Kidney (tissue), 2 donors: ENCODE measurements around a stretch of chr5.

DNA sequence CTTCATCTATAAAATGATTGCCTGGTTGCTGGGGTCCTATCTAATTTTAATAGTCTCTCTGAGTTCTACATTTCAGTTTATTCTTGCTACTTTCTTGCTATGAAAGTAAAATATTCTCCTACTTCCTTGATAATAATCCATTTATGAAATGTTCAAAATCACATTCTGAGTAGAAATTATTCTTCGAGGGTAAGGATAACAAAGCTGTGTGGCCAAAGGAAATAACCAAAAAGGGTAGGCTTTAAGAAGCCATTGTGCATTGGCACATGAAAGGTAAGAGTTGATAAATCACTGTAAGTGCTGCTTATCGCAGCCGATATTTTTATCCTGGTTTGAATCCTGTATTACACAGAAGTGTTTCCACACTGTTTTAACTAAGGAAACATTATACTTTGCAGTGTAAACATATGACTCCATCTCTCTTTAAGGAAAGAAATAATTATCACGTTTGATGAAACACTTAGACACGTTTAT, 85.9 kb upstream of the TNFAIP8 start:
- PRO-cap = no peak
- RRBS = no CpG with 5 or more reads among the region's 5 CpGs

DNA sequence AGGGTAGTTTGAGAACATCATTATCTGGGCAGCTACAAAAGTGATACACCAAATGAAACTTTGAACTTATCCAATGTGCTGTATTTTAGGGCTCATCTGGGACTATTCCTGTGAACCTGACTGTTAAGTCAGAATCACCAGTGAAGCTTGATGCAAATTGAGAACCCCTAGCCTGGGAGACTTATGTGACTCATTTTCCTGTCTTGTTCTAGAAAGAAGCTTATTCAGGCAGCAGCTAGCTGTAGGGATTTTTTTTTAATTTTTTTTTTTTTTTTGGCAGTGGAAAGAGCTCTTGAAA, 81.1 kb upstream of the TNFAIP8 start:
- PRO-cap = no peak

- PRO-cap = no peak
- RRBS = no CpG with 5 or more reads among the region's 3 CpGs
Measured at GRCh38 chr5:119290117-119290582, 65.7 kb upstream of the TNFAIP8 start.

GRCh38 chr5:119337607-119338014, 18.2 kb upstream of the TNFAIP8 start:
- PRO-cap = no peak
- RRBS = no CpG with 5 or more reads among the region's 6 CpGs

DNA sequence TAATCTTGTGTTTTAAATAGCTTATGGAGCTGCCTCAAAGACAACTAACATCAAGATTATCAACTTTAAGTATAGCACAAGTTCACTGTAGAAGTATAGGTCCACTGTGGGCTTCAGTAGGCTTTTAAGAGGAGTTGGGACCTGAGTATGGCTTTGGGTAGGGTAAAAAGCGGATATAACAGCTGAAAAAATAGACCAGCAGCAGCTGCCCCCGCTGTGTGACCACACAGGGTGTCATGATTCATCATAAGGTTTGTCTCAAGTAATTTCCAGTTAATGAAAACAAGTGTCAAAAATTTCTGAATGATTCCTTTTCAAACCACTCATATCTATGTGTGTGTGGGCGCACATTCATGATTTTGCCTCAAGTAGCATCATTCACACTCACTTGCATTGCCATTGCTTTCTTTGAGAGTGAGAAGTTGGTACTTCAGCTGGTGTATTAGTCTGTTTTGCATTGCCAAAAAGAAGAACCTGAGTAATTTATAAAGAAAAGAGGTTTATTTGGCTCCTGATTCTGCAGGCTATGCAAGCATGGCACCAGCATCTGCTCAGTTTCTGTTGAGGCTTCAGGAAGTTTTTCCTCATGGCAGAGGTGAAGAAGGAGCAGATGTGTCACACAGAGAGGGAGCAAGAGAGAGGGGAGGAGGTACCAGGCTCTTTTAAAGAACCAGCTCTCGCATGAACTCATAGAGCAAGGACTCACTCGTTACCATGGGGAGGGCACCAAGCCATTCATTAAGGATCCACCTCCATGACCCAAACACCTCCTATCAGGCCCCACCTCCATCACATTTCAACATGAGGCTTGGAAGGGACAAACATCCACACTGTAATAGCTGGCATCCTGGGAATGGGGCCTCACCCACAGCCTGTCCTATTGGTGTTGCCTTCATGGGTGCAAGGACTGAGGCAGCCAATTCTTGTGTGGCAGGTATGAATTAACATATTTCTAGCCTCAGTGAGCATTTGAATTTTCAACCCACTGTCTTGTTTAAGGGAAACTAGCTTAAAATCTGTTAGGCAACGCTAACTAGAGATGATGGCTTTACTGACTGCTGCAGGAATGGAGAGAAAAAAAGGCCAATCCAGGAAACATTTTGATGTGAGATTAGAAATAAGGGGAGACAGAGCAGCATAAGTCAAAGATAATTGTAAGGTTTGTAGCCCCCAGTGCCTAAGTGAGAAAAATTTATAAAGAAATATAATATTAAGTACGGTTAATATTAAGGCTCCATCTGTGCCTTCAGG, 11.8 kb upstream of the TNFAIP8 start:
- PRO-cap = no peak
- RRBS = no CpG with 5 or more reads among the region's 7 CpGs

DNA sequence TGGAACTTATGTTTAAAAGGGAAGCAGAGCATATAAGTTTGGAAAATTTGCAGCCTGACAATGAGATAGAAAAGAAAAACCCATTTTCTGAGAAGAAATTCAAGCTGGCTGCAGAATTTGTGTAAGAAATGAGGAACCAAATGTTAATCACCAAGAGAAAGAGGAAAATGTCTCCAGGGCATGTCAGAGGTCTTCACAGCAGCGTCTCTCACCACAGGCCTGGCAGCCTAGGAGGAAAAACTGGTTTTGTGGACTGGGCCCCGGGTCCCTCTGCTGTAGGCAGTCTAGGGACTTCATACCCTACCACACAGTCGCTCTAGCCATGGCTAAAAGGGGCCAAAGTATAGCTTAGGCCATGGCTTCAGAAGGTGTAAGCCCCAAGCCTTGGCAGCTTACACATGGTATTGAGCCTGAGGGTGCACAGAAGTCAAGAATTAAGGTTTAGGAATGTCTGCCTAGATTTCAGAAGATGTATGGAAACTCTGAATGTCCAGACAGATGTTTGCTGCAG, 32.1 kb upstream of the HSD17B4 start:
- PRO-cap = no peak
- RRBS = no CpG with 5 or more reads among the region's 3 CpGs

- PRO-cap = no peak
- RRBS = no CpG with 5 or more reads among the region's 4 CpGs
Measured at GRCh38 chr5:121312034-121312365, 539.7 kb upstream of the FTMT start.

DNA sequence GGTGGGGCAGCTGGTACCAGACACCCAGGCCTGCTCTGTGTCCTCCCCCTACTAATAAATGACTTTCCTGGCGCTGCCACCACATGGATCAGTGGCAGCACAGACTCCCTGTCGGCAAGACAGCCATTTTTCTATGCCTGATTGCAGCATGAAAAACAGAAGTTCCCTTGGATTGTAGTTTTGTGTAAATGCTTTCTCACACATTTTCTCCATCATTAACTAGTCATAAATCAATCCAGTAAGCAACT, 181.5 kb downstream of the SNCAIP start:
- PRO-cap = no peak
- RRBS = no CpG with 5 or more reads among the region's 2 CpGs

GRCh38 chr5:122774482-122774950, 364 bp upstream of the SNX2 start:
- PRO-cap = bidirectional peak, plus-strand start at chr5:122775084, minus-strand start at chr5:122774892
- RRBS = no CpG with 5 or more reads among the region's 18 CpGs

DNA sequence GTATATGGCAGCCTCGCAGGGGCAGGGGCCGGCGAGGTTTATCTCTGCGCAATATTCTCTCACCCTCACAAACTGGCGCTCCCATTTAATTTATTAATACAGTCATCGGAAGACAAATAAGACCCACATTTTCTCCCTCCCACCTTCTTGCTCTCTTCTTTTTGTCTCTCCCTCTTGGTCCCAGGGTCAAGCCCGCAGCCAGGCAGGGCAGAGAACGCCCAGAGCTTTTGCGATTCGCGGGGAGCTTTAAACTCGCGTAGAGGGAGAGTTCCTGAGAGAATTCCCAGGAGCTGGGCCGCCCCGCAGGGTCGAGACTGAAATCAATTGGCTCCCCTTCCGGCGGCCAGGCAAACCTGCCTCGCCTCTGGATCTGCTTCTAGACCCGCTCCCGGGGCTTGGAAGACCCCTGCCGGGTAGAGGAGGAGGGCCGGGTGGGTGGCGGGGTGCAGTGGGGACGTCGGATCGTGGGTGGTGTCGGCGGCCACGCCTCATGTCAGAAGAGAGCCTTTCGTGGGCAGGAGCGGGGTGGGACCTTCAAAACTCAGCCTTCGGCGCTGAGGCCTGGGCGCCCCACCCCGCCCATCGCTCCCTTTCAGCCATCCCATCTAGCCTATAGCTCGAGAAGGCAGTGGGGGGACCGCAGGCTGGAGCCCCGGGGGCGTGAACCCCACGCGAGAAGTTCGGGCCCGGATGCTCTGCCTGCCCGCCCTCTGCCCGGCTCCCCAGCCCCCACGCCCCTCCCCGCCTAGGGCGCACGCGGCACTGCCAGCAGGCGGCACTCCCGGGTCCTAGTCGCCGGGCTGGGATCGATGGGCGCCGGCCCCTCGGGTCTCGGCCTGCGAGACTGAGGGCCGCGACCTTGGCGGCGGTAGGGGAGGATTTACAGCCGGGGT, 6.0 kb downstream of the PRDM6 start:
- PRO-cap = no peak
- RRBS = 17% methylated on average over 21 of the region's 67 CpGs

GRCh38 chr5:123401968-123402263, 21.3 kb downstream of the CEP120 start:
- PRO-cap = no peak
- RRBS = no CpG with 5 or more reads among the region's 9 CpGs

DNA sequence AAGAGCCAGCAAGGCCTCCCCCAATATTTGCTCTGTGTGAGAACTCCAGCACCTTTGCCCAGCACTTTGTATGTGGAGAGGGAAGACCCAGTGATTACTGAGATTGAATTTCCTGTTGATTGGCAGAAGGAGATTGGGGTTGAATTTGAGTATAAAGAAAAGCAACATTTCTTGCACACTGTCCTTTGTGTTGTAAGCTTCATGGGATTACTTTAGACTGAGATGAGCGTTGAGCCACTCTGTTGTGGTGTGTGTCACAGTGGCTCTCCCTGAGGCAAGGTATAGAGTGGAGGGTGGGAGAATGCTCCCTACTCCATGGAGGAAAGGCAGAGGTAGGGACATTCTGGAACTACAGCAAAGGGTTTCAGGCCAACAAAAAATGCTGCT, 5.9 kb upstream of the CEP120 start:
- PRO-cap = no peak
- RRBS = no CpG with 5 or more reads among the region's 1 CpG

DNA sequence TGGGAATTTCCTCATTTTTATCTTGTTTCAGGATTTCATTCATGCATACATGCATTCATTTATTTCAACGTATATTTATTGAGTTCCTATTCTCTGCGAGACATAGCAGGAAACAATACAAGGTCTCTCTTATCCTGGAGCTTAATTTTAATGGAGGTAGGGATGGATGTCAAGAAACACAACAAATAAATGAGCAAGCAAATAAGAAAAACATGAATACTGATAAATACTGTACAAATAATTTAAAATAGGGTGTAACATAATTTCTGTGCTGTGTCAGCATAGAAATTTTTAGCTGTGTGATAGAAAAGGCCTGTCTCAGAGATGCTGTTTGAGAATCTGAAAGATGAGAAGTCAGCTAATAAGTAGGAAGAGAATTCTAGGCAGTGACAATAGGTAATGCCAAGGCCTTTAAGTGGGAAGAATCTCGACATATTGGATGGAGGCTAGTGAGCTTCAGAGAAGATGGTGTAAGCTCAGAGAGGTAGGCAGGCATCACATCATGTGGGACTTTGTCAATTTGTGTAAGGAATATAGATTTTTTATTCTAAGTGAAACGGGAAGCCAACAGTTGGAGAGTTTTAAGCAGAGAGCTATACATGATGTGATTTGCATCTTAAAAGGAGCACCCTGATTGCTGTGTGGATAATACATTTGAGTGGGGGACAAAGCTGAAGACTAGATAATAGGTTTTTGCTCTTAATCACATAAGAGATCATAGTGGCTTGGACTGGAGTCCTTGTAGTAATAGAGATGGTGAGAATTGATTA, 91.6 kb downstream of the CSNK1G3 start:
- PRO-cap = no peak
- RRBS = no CpG with 5 or more reads among the region's 4 CpGs

DNA sequence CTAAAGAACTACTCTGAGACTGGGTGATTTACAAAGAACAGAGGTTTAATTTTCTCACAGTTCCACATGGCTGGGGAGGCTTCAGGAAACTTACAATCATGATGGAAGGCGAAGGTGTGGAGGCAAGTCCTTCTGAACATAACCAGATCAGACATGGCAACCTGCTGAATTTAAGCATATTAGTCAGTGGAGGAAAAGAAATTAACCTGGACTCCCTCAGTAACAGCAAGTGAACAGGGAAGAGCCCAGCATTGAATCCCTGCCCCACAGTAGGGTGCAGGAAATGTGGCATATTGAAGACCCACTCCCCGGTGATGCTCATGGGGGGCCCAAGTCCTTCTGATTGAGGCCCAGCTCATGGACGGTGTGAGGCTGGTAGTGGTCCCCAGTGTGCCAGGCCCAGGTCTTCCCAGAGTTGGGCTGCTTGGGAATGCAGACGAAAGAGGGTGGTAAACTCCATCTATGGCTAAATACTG, 142.8 kb downstream of the CSNK1G3 start:
- PRO-cap = no peak
- RRBS = no CpG with 5 or more reads among the region's 4 CpGs

DNA sequence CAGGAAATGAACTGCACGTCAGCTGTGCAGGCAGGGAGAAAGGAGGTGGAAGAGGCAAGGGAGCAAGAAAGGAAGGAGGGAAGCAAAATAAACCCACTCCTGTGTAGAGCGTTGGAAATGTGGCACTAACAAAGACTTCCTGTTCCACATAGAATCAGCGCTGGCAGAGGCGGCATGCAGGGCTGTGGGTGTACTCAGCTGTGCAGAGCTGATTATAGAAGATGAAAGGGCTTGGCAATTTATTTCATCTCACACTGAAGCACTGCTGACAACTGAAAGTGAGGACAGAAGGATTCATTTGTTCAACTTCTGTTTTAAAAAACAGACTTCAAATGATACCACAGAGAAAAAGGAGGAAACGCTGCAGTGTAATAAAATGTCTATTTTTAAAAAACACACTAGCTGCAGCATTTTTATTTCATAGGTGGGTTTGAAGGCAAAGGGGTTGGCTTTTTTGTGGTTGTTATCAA, 583.6 kb downstream of the ZNF608 start:
- PRO-cap = no peak
- RRBS = no CpG with 5 or more reads among the region's 5 CpGs

- PRO-cap = no peak
- RRBS = no CpG with 5 or more reads among the region's 1 CpG
Measured at GRCh38 chr5:124209758-124210071, 536.7 kb downstream of the ZNF608 start.

GRCh38 chr5:124402059-124402695, 344.3 kb downstream of the ZNF608 start:
- PRO-cap = no peak
- RRBS = no CpG with 5 or more reads among the region's 6 CpGs

- PRO-cap = no peak
- RRBS = no CpG with 5 or more reads among the region's 5 CpGs
Measured at GRCh38 chr5:124743531-124743933, 2.9 kb downstream of the ZNF608 start.

DNA sequence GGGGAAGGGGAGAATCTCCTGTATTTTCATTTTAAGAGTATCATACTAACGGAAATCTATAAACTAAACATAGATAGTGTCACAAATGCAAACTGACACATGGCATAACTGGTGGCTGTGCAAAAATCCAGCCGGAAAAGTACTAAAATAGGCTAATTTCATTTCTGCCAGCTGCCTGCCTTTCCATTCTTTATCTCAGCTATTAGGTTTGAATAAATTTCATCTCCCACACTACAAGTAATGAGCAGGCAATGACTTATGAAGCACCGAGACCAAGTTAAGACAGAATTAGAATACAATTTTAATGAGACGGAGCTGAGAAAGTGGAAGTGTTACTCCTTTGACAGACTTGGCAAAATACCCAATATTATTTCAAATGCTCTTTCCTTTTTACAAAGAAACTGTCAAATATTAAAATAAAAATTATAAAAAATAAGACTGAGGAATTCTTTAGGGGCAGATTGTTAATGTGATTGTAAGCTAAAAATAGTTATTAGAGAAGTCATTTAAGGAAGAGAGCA, 258.9 kb upstream of the ZNF608 start:
- PRO-cap = no peak
- RRBS = no CpG with 5 or more reads among the region's 4 CpGs

- PRO-cap = unidirectional peak, minus-strand start at chr5:125225556
- RRBS = no CpG with 5 or more reads among the region's 2 CpGs
Measured at GRCh38 chr5:125225401-125225641, 478.9 kb upstream of the ZNF608 start.